Vein endothelial cell (primary cell): ENCODE results near the gene SYTL3.

DNA sequence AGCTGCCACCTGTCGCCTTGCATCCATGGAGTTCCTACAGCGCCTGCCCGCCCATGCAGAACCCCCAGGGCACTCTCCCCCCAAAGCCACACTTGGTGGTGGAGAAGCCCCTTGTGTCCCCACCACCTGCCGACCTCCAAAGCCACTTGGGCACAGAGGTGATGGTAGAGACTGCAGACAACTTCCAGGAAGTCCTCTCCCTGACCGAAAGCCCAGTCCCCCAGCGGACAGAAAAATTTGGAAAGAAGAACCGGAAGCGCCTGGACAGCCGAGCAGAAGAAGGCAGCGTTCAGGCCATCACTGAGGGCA lies 56.5 kb upstream of the TMEM181 start:
- CAGE, long polyA plus RNA = no peak

DNA sequence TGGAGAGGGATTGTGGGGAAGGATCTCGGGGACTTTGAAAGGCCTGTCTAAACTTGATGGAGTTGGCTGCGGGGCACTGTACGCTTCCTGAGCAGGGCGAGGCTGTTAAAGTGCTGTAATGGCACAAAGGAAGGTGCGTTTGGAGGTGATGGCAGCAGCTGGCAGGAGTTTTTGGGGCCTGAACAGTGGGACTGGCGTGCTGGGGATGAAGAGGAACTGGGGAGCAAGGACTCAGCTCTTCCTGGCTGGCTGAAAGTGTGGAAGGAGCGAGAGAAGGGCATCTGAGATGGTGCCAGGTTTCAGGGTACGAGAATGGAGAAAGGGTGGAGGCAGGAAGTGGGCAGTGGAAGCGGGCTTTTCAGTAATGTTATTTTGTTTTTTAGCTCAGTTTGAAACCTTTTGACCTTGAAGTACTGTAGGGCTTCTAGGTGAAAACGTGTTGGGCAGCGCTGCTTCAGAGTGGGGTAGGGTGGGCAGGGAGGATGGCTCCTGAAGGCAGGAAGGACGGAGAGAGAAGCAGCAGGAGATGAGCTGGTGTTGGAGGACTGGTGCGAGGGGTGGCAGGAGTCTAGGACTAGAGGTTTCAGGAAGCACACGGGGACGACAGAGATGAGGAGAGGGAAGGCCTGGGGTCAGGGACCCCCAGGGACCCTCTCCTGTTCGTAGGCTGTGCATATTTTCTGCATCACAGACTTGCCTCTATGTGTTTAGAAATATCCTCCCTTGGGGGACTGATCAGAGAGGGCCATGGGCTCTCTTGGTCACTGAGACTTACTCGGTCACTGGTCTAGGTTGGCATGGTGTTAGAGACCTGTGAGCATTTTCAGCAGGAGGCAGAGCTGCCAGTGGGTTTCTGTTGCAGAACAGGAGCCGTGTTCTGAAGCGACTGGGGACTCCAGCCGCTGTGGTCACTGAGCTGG lies 8.2 kb downstream of the TMEM181 start:
- CAGE, long polyA plus RNA = no peak

DNA sequence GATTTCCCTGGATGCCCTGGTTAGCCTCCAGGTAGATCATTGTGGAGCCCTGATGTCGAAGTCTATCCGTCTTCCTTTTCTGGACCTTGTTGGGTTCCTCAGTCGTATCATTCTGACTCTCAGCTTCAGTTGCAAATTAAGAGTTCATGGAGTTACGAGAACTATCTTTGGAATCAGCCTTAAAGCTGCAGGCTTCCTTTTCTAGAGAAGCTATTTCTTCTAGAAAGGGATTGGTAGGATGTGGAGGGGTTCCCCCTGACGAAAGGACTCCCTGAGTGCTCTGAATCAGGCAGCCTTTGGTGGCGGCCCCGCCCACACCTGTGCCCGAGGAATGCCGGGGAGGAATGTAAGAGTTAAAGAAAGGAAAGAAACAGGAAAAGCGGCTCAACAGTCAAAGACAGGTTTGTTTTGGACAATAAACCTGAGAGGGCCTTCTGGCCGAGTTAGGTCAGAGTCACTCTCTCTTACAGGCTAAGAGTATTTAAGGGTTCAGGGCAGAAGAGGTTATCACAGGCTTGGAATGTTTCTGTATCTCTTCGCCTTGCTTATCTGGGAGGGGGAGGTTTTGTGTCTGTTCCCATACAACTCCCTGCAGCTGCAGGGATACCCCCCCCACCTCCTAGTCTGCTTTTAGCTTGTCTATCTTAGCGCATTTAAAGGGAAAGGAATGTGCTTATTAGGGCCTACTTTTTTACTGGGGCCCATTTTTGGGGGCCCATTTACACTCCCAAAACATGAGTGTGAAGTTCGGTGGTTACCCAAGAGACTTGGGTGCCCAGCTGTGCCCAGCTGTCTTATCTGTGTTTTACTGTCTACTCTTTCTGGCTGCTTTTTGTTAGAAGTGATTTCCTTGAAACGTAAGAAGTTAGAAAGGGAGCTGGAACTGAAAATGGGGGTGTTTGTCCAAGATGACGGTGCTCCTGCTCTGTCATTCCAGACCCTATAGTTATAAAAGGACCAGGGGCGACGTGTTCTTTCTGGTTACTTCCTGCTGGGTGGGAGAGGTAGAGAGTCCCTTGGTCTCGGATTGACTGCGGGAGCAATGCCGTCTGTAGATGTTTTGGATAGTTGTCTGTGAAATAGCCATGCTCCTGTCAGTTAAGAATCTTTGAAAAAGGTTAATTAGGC lies 32.8 kb downstream of the DYNLT1 start:
- CAGE, long polyA plus RNA = no peak

- CAGE, long polyA plus RNA = no peak
Measured at GRCh38 chr6:158635319-158636158, 9.0 kb downstream of the DYNLT1 start.

DNA sequence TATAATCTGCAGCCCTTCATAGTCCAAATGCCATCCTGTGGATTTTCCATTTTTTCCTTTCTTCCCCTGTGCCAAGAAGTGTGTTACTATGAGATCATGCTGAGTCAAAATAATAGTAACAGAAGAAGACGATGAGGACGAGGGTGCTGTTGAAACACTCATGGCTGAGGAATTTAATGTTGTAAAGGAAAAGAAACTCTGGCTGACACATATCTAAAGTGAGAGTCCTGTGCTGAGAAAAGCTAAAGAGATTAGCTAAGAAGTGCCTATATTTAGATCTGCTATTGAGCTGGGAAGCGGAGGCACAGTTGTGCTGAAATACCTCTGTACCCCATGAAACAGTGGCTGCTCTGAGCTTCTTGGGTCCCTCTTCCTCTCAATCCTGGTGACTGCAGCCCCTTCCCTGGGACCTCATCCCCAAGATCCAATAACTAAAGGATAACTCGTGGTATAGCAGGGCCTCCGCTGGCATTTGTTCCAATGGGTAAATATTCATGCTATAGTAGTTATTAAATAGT lies 1.1 kb upstream of the SYTL3 start:
- CAGE, long polyA plus RNA = no peak

- CAGE, long polyA plus RNA = no peak
Measured at GRCh38 chr6:158649164-158650353, at the start of gene SYTL3. SYTL3 (plus strand) TSS chr6:158650054.

DNA sequence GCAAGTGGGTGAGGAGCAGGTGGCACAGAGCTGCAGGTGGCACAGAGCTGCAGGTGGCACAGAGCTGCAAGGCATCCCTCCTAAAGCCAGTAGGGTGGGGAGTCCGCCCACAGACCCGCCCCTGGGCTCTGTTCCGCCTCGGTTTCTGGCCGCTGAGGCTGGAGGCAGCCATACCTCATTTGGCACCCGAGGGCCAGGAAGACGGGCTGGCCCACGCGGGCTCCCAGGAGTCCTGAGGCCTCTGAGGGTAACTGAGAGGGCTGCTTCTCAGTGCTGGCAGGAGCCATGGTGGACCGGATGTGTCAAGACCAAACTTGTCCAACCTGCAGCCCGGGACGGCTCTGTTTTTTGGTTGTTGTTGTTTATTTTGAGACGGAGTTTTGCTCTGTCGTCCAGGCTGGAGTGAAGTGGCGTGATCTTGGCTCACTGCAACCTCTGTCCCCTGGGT lies 60.0 kb downstream of the EZR start:
- CAGE, long polyA plus RNA = no peak

DNA sequence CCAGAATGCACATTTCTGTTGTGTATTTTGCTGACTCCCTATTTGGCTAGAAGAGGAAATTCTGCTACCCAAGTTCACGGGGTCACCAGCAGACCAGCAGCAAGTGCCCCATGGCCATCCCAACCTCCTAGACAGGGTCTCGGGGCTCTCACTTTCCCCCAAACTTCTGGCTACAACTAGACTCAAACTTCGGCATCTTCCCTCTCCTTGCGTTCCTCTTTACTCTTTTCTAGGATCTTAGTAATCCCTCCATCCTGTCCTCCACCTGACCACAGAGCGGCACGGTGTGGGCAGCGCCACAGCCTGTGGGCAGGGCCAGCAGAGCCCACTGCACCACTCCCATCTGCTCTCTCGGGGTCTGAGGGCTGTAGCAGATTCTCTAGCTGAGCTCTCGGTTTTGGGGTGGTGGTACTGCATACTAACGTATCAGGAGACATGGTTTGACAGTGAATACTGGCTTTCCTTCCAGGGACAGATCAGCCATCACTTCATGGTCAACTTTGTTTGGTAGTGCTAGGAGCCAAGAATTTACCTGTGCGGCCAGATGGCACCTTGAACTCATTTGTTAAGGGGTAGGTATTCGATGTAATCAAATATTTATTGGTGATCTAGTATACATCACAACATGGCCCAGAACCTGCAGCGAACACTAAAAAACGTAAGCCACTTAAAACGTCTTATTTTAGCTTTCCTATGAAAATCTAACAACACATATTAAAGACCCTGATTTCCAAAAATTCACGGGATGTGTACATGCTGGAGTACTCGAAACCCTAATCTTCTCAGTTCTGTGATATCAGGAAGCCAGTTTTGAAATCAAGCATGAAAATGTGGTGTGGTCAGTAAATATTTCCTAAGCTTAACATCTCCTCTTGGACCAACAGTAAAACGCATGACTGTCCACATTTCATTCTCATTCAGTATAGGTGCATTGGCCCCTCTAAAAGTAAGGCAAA lies 57.3 kb downstream of the EZR start:
- CAGE, long polyA plus RNA = no peak

DNA sequence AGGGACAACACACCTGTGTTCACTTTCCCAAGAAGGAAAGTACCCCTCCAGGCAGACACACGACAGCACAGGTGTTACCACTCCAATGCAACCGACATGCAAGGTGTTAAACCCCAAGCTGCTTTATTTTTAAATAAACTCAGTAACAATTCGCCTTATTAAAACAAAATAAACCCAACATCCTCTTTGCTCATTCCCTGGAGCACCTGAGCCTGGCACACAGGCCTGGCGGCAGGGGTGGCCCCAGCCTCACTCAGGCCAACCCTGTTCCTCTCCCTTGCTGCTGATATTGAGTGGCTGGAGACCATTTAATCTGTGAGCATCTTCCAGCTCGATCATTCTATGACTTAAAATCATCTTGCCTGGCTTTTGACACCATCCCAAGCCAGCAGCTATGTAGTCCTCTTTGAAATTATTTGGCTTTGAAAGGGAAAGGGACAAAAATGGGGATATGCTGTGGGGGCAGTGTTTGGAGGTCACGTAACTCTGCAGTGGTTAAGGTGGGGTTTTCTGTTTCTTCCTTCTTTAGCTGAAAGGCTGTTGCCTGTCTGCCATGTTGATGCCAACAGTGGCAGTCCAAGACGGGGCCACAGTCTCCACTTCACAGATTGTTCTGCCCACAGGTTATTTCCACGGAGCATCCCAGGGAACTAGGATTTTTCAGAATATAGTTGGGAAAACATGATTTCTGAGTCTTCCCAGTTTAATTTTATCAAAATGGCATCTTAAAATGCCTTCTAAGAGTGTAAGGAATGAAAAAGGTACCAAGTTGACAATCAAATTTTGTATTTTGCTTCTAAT lies 22.8 kb downstream of the EZR start:
- CAGE, long polyA plus RNA = no peak

GRCh38 chr6:158812788-158813628 lies 6.2 kb downstream of the EZR start:
- CAGE, long polyA plus RNA = no peak

DNA sequence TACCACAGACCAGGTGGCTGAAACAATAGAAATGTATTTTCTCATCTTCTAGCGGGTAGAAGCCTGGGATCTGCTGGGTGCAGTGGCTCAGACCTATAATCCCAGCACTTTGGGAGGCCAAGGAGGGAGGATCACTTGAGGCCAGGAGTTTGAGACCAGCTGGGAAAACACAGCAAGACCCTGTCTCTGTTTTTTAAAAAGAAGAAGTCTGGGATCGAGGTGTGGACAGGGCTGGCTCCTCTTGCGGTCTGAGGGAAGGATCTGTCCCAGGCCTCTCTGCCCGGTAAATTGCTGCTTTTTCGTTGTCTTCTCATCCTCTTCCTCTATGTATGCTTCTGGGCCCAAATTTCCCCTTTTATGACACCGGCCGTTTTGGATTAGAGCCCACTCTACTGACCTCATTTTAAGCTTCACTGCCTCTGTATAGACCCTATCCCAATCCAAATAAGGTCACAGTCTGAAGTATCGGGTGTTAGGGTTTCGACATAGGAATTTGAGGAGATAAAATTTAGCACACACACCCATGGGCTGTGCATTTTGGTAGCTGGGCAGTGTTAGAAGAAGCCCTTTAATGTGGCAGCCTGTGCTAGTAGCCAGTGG lies 27.7 kb upstream of the EZR start:
- CAGE, long polyA plus RNA = no peak

DNA sequence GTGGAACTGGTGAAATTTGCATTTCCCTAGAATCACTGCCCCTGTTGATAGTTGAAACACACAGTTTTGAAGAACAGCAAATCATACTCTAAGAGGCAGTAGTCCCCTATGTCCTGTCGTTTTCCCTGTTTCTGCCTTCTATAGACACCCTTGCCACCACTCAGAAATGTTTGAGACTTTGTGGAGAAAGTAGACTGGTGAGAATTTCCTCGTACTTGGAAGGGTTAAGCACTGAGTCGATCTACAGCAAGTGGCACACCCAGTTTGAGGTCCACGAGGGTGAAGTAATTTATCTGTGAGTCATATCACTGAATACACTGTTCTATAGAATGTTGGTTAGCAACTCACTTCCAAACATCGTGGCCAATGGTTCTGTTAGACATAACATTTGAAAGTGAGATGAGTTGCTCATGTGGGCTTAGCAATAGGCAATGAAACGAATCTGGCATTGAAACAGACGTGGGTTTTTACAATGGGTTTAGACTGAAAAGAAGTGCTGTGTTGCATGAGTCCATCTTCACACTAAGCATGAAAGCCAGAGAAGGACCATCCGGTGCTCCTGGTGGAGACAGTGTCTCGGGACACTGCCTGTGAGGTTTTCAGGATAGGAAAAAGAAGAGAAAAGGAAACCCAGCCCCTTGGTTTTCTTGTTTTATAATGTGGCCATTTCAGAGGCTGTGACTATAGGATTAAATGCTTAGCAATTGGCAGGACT lies 30.8 kb upstream of the EZR start:
- CAGE, long polyA plus RNA = no peak

GRCh38 chr6:159002078-159002974 lies 2.3 kb upstream of the RSPH3 start:
- CAGE, long polyA plus RNA = no peak

DNA sequence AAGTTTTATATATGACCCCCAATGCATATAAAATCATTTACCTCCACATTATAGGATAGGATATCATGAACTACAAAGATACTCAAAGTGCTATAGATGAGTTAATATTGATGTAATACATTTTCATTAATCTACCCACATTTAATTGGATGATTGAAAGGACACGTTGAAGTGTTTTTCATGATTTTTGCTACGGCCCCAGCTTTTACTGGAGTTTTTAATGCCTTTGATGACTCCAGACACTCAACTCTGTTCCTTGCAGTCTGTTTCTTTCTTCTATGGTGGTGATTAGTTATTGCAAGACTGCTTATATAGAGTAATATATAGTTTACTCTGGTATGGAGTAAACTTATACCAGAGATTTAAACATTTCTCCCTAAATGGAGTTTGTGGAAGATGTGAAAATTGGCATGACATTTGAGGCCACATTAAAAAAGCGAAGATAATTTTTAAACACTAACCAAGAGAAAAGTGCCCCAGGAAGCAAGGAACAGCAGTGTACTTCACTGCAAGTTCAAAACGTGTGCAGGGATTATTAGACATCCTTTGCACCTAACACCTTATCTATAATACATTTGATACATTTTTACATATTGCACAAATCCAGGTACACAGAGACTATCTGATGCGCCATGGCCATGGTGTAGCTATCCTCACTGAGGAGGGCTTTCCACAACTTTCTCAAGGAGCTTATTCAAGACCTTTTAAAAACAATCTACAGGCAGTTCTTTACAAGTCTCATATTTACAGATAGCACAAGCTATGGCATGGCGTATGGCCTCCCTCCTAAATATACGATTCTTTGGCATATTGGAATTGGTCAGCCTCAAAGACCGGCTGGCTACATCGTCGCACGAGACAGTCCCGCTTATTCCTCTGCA lies 9.5 kb downstream of the TAGAP start:
- CAGE, long polyA plus RNA = no peak

DNA sequence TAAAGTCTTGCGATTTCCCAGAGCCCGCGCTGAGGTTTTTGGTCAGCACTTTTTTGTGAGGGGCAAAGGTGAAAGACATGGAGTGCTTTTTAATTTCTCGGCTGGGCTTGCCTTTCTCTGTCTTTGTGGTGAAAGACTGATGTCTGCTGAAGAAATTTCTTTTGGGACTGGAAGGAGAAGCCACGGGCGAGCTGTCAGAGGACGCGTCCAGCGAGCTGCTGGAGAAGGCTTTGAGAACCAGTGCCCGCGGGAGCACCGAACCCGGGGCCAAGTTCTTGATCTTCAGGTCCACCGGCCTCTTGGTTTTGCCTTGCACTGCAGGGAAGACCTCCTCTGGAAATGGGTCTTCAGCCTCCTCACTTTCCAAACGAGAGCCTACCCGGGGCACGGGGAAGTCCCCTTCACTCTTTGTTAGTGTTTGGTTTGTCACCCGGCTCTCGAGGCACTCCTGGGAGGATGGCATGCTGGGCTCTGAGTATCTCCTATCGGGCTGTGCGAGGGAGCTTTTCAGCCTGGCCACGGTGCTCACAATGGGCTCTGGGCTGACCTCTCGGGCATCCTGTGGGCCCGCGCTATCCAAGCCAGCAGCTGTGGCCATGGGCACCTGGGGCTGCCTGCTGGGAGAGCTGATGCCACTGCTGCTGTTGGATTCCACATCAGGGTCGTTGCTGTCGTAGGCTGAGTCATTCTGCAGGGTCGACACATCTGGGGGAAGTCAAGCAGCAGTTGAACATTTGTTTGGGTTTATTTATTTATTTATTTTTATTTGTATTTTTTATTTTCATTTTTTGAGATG lies 8.2 kb downstream of the TAGAP start:
- CAGE, long polyA plus RNA = no peak

GRCh38 chr6:159039564-159039957 lies 5.2 kb downstream of the TAGAP start:
- CAGE, long polyA plus RNA = no peak

- CAGE, long polyA plus RNA = no peak
Measured at GRCh38 chr6:159064327-159064940, 19.6 kb upstream of the TAGAP start.

DNA sequence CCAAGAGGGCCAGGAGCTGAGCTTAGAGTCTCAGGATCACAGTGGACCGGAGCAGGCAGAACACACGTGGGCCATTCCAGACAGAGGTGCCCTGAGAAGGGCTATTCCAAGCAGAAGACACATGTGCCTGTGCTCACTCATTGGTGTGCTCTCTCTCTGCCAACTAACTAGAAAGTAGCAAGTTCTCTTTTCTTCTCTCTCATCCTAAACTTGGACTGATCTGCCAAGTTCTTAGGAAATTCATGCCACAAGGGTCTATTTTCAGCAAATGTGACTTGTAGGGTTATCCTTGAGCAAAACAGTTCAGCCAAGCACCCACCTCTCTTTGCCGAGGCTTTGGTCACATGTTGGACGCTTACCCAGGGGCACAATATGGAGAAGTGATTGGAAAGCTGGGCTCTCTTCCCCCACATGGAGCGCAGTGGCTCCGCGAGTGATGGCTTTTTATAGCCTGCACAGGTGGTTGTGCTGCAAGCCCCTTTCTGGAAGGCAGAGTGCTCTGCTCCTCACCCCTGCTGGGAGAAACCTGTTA lies 47.8 kb upstream of the FNDC1 start:
- CAGE, long polyA plus RNA = no peak

DNA sequence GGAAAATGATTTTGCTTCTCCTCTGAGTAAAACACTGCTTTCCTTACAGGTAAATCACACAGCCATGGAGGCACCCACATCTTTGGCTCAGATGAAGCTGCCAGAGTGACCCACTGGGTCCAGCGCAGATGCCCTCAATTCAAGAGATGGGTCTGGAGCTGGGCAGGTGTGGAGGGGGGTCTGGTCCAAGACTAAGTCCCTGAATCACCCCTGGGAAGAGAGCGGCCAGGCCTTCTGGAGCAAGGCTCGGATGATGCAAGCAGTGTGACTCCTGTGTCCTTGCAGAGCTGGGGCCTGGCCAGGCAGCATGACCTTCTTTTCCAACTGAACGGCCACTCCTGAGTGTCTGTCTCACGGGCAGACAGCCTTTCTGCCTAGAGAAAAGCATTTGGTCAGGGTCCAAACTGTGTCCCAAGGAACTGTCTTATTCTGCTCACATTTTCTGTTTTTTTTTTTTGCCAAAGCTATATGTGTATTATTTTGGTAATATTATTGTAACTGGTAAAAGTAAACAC lies 42.6 kb upstream of the FNDC1 start:
- CAGE, long polyA plus RNA = no peak

DNA sequence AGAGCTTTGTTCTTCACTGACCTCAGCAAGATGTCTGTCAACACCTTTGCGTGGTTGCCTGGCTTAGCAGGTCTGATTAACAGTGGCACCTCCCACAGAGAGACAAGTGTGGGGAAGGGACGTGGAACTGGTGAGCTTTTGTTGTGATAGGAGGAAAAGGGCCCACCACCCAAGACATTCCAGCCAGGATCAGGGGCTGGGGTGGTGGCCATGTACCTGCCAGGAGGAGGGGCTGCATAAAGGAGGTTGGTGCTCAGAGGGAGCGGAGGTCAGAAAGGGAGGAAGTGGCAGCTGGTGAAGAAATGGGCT lies 202.4 kb downstream of the SOD2 start:
- CAGE, long polyA plus RNA = no peak